HGPS cell (cell line): ENCODE measurements around a stretch of chr3.

GRCh38 chr3:139591251-139591533 is 51.6 kb upstream of the RBP1 start:
- RRBS, result no CpG with 5 or more reads among the region's 16 CpGs

- RRBS, result no CpG with 5 or more reads among the region's 1 CpG
These were observed 99.2 kb upstream of the CLSTN2 start for GRCh38 chr3:139835919-139836118.

DNA sequence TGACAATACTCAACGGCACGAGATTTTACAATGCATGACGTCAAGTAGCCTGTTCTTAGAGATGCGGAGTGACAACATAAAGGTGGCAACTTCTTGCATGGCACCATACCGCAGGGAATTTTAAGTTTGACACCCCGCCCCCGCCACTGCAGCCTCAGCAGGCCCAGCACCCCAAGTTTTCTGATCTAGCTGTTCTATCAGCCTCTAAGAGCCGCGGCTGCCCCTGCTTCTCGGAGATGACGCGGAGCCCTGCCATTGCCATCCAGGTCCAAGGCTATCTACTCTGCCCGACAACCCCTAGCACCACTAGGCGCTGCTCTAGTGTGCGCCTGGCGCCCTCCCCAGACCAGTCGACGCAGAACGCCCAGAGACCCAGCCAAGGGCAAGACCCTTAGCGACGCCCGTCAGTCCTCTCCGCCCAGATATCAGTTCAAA is 591 bp upstream of the CLSTN2 start:
- RRBS, result no CpG with 5 or more reads among the region's 23 CpGs

DNA sequence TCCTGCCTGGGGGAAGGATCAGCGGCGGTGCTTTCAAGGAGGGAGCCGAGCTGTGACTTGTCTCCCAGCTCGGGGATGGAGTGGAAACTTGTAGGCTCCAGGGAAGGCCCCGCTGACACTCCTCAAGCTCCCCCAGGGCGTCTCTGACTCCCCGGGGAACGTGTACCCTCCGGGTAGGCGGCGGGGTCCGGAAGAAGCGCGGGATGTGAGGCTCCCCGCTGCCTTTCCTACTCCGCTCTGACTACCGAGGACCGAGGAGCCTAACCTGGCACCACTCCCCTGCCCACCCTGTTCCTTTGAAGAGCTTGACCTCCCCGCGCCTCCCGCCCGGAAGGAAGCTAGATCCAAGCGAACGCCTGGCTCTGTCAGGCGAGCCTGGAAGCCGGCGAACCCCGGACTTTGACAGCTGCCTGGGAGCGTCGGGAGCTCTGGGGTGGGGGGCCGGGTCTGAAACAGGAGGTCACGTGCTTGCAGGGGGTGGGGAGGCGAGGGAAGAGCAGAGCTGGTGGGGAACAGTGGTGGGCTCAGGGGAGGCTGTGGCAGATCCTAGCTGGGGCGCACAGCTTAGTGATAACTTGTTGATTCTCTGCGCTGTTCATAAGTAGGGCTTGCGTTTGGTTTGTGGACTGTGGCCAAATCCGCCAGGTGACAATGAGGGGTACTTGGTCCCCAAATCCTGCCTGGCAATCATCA is 1.0 kb downstream of the CLSTN2 start:
- RRBS, result 4% methylated on average over 9 of the region's 37 CpGs

DNA sequence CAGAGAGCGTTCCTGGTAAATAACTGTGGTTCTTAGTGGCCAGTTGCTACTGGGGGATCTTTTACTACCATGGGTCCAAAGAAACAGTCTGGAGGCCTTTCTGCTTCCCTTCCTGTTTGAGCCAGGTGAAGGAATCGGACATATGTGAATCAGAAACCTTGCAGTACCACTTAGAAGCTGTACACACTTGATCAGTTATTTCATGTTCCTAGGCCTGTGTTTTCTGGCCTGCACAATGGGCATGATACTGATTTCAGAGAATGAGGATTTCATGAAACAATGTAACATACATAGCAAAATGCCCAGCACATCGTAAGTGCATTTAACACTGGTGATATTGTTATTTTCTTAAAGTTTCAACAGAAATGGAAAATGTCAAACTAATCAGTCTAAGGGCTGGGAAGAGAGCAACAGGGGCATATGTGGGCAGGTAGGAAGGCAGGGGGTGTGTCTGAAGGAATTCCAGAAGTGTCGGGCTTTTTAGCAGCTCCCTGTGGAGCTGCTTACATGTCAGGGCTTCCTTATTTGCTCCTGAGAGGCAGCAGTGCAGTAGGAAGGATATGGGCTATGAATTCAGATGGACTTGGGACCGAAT is 311.4 kb downstream of the CLSTN2 start:
- RRBS, result no CpG with 5 or more reads among the region's 5 CpGs

DNA sequence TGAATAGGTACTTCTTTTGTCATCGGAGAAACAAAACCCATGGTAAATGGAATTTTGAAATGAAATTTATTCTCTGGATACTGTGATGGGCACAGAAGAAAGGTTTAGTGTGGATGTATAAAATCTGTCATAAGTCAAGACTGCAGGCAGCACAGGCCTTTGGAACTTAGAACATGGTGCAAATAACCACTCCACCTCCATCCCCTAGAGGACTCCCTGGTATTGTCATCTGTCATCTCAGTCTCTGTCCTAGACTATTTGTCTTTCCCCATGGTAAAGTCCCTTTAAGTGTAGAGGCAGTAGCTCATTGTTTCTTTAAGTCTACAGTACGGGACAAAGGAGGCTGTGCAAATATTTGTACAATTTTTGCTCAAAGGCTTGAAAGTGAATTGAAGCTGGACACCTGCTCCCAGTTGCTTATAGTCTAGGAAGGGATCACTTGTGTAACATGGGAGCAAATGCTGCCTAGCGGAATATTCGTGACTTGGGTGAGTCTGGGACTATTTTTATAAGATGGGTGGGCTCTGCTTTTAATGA is 3.2 kb upstream of the PXYLP1 start:
- RRBS, result no CpG with 5 or more reads among the region's 4 CpGs

GRCh38 chr3:141243360-141243768 is 11.7 kb downstream of the PXYLP1 start:
- RRBS, result no CpG with 5 or more reads among the region's 12 CpGs

DNA sequence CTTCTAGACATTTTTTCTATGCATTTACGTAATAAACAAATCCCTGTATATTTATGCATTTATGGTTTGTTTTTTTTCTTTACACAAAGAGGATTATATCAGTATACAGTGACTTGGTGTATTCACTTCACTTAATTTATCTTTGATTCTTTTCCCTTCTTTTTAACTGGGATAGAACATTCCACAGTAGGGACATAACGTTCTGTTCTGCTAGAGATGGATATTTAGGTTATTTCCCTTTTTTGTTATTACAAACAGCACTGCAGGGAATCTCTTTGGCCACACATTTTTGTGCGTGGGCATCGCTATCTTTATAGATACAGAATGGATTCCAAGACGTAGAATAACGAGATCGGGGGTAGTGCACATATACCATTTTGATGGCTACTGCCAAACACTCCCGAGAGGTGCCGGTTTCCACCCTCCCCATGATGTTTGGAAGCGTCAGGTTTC is 44.7 kb downstream of the PXYLP1 start:
- RRBS, result no CpG with 5 or more reads among the region's 10 CpGs

GRCh38 chr3:141292067-141292923 is 60.7 kb downstream of the PXYLP1 start:
- RRBS, result 68% methylated on average over 3 of the region's 18 CpGs

DNA sequence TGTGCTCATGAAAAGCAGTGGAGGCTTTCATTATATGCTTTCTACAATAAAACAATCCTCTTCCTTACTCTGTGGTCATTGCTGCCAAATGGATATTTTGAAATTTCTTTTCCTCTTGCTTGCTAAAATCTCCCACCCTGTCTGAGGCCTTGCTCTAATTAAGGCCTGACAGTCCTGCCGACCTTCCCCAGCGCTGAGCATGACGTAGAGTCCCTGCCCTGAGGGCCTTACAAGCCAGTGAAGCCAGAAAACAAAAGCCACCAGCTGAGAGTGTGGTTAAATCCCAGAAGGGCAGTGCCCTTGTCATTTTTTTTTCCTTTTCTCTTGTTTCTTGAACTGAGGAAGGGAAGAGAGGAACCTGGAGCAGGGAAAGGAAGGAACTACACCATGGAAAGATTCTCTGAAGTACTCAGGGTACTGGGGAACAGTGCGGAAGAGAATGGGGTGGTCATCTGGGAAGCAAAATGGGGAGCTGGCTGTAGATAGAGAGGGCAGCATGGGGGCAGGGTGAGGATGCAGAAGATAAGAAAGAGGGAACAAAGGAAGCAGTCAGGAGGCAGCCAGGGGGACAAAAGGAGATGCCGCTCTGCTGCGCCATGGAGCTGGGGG is 24.9 kb downstream of the ZBTB38 start:
- RRBS, result no CpG with 5 or more reads among the region's 6 CpGs

DNA sequence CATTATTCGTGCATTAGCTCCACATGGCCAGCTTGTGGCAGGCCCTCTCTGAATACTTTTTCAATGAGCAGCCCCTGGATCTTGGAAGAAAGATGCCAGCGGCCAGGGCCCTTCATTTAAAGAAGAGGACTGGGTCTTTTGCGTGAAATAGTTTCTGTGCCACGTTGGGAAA is 33.3 kb downstream of the ZBTB38 start:
- RRBS, result no CpG with 5 or more reads among the region's 4 CpGs

GRCh38 chr3:141406000-141406693 is 37.8 kb downstream of the ZBTB38 start:
- RRBS, result no CpG with 5 or more reads among the region's 3 CpGs

- RRBS, result 97% methylated on average over 2 of the region's 9 CpGs
These were observed 76.7 kb upstream of the RNF7 start for GRCh38 chr3:141661311-141661931.

DNA sequence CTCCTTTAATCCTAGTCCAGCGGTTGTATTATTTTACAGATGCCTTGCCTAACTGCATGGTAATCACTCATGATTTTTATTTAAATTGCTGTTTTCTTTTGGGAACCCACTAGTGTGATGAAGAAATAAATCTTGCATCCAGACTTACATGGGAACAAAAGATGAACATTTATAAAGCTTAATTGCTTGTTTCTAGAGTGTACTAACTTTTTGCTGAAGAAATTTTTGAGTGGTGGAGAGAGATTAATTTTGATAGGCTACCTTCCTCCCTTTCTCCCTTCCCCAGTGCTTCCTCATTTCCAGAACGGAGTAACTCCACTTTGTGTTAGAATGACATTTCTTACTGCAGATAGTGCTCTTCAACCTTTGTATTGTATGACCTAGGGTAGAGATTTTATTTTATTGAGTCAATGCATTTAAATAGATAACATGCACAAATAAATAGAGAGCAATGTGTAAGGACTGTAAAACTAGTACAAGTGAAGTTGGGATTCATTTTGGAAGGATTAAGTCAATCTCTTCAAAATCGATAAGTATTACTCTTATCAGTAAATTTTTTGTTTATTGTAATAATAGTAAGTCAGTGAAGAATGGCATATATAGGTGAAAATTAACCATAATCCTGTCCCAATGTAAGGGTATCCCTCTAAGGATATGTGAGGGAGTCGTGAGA is 1.9 kb downstream of the ATP1B3 start:
- RRBS, result no CpG with 5 or more reads among the region's 4 CpGs

- RRBS, result no CpG with 5 or more reads among the region's 1 CpG
These were observed 32.9 kb downstream of the ATP1B3 start for GRCh38 chr3:141909106-141909955.

GRCh38 chr3:141914092-141915196 is 38.0 kb downstream of the ATP1B3 start:
- RRBS, result no CpG with 5 or more reads among the region's 6 CpGs

DNA sequence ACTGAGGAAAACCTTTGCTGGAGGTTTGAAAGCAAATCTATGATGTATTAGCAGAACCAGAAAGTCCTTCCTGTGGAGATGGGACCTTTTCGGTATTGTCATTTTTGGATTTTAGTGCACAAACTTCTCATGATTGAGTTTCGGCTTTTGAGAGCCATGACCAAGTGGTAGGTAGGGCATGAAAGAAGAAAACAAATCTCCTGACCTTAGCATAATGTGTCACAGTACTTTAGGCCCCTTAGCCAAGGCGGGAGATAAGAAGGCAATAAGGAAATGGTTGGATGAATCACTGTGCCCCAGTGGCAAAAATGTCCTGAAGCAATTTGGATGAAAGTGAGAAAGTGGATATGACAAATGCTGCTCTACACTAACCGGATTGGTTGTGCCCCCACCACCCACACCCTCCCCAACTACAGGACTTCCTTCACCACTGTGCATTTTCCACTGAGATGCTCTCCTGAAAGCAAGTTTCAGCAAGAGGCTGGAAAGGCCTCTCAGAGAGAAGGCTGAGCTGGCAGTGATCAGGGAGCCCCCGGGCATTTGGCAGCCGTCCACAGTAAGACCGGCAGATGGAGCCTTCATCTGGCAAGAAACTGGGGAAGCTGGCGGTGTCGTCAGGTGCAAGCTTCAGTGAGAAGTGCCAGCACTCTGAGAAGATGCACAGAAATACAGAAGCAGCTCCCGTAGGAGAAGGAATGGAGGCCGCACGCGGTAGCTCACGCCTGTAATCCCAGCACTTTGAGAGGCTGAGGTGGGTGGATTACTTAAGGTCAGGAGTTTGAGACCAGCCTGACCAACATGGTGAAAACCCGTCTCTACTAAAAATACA is 63.8 kb downstream of the ATP1B3 start:
- RRBS, result no CpG with 5 or more reads among the region's 15 CpGs

DNA sequence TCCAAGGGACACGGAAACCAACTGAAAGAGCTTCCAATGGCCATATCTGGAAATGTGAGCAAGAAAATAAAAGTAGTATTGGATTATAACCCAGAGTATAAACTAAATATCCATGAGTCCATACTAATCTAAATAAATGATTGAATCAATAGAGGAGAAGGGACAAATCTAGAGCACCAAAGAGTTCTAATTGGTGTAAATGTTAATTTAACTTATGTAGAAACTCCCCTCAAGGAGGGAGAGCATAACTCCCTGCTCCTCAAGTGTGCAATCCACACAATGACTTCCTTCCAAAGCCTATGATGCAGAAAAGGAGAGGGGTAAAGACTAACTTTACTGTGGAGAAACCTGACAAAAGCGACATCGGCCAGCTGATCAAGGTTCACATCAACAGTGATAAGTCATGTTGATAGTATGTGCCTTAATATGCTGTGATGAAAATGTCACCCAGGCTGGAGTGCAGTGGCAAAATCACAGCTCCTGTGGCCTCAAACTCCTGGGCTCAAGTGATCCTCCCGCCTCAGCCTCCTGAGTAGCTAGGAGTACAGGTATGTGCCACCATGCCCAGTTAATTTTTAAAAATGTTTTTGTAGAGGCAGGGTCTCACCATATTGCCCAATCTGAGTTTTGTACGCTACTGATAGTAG is 76.6 kb downstream of the TFDP2 start:
- RRBS, result no CpG with 5 or more reads among the region's 5 CpGs

DNA sequence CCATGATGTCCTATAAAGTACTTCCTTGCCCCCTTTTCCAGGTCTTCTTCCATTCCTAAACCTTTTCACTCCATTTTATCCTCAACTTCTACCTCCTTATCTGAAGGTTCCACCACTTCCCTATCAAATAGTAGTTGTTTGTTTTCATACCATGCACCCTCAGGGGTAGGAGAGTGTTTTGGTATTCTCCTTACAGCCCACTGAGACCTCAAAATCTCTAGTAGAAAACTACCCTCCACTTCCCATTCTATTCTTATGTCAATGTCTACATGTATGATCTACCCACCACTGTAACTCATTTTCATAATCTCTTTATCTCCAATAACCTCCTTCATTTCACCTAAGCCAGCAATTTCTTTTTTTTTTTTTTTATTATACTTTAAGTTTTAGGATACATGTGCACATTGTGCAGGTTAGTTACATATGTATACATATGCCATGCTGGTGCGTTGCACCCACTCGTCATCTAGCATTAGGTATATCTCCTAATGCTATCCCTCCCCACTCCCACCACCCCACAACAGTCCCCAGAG is 55.8 kb downstream of the XRN1 start:
- RRBS, result no CpG with 5 or more reads among the region's 2 CpGs

- RRBS, result no CpG with 5 or more reads among the region's 7 CpGs
These were observed 2.0 kb downstream of the XRN1 start for GRCh38 chr3:142445628-142446433.